Helper T cell (primary cell): ENCODE measurements around a stretch of chr6.

DNA sequence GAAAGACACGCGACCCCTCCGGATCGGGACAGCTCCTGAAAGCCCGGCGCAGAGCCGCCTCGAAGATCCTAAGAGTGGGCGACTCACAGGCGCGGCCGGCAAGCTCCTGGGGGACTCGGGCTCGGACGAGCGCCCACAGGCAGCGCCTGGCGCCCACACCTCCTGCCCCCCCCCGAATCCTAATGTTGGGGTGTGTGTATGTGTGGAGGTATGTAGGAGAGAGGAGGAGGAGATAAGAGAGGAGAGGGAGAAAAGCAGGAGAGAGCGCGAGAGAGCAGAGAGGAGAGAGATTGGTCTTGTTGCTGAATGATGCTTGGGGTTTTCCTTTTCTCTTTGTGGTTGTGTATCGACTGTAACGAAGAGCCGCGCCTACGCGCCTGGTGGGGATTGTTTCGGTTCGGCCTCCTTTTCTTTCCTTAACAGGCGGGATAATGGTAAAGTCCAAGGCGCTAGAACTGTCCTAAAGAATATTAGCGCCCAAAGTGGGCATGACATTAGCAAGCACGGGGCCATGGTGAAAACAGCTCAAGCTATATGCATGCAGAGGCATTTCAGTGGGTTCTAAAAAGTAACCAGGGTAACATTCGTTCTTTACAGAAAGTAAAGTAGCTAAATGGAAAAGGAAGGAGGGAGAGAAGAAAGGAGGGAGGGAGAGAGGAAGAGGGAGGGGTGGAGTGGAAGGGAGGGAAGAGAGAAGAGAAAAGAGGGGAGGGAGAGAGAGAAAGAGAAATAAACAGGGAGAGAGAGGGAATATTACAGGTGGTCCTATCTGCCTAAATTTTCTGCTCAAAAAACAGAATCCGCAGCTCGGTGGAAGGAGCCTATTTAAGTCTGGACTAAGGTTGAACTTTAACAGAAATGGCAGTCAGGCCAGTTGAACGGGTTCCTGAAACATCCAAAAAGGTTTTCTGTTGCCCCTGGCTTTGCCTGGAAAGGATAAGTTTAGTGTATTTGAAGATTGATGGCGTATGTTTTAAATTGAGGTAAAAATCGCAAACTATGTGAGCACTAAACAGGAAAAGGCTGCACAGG lies 1.9 kb downstream of the TFAP2B start:
- PRO-cap, 2 experiments = no peak in any of the 2 experiments

DNA sequence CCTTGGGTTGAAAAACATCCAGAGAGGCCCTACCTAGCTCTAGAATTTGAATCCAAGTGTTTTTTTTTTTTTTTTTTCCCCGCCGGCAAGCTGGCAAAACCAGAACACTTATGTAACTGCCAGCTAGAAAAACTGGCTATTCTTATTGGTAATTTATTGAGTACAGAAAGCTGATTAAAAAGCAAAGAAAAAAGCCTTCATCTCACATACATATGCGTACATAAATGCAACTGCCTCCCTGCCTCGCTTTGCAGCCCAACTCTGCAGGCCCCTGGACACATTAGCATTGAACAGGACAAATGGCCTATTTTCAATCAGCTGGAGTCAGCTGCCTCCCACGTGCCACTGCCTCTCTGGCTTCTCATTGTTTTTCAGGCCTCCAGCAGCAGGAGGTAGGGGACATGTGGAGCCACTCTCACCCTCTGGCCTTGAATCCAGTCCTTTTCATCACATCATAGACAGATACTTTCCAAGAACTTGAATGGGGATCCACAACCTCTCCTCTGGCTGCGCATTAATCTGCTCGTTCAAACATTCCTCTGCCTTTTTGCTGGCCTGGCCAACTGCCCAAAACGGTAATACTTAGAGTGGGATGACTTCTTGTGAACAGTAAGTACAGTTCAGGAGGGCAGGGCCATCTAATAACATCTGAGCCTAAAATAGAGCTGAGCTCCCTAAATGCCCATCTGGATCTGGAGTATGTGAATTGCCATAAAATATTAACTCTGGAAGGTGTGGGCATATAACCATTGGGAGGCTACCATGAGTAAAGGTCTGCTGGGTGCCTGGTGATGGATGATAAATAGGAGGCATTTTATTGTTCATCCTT lies 592.4 kb downstream of the PKHD1 start:
- PRO-cap, 2 experiments = no peak in any of the 2 experiments

DNA sequence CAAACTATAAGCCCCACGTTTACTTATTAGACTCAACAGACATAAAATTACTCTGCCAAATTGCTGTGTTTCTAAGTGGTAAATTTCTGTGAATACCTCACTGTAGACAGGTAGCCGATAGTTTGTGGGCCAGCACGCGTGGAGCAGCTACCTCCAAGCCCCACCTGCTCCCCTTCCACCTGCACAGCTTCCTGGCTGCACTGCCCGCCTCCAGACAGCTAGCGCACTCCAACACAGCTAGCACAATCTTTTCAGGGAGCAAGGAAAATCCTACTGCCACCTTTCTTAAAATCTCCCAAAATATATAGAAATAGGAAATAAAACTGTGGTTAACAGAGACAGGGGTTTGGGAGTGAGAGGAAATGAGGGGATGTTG lies 349.4 kb downstream of the PKHD1 start:
- PRO-cap, 2 experiments = no peak in any of the 2 experiments

DNA sequence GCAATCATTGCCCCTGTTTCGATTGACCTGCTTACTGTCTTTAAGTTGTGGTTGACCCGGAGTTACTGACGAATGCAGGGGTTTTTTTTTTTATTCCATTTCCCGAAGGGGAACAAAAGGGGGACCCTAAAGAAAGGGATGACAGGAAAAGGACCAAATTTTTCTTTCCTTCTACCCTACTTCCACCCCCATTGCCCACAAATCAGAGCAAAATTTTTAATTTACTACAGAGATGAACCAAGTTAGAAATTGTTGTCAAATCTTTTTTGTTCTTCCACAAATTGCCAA lies 174 bp upstream of the IL17F start:
- PRO-cap, 2 experiments = no peak in any of the 2 experiments

- PRO-cap, 2 experiments = no peak in any of the 2 experiments
These were observed 755 bp downstream of the EFHC1 start for GRCh38 chr6:52420695-52421499.

DNA sequence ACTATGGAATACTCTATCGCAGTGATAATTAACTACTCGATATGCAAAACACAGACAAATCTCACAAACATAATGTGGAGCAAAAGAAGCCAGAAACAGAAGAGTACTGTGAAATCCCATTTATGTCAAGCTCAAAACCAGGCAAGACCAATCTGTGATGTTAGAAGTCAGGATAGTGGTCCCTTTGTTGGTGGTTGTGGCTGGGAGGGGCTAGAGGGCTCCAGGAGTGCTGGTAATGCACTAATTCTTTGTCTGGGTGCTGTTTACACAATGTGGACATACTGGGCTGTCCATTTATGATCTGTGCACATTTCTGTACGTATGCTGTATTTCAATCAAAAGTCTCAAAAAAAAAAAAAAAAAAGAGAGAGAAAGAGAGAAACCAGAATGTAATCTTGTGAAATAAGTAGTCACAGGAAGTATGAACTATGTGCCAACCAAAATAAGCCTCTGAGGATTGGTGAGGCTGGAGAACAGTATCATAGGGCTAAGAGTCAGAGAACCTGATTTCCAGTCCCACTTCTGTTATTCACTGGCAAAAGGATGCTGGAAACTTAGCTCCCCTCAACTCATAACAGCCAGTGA lies 19.5 kb upstream of the TRAM2 start:
- PRO-cap, 2 experiments = no peak in any of the 2 experiments

GRCh38 chr6:52663013-52663415 lies 7.9 kb upstream of the TMEM14A start:
- PRO-cap, 2 experiments = no peak in any of the 2 experiments

DNA sequence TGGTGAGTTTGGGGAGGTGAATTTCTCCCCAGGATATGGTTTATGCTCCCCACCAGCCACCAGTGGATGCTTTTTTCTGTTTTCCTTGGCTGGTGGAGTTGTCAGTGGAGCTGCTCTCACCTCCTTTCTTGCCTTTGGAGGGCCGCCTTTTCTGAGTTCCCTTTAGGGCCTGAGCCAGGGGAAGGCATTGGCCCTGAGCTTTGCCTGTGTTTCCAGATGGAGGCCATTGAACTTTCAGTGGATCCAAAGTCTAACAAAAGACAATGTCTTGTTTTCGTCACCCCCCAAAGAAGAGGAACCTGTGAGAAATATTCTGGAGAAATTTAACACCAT lies 4.4 kb upstream of the TMEM14A start:
- PRO-cap, 2 experiments = no peak in any of the 2 experiments

GRCh38 chr6:52672426-52672734 lies 1.5 kb downstream of the TMEM14A start:
- PRO-cap, 2 experiments = no peak in any of the 2 experiments

DNA sequence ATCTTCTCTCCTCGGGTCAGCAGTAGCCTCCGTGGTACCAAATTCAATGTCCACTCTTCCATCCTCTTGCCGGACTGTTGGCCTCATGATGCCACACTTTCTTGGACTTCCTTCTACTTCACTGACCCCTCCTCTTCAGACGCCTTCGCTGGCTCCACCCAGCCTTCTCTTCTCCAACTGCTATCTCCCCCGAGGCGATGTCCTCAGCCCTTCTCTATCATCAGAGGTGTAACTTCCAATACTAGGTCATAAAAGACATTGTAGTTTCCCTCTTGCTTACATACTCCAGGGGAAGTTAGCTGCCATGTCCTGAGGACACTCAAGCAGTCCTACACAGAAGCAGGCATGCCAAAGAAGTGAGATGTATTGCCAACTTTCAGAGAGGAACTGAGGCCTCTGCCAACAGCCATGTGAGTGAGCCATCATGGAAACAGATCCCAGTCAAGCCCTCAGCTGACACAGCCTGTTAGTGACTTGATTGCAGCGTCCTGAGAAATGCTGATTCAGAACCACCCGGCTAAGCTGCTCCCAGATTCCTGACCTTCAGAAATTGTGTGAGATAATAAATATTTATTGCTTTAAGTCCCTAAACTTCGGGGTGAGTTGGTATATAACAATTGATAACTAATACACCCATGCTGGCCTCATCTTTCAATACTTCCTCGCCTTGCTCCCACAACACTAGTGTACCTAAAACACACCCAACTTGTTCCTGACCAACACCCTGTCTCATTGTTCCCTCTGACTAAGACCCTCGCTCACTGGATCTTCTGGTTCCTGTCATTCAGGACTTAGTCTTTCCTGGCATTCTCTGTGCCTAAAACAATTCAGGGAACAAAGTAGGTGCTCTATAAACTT lies 38.2 kb downstream of the GSTA2 start:
- PRO-cap, 2 experiments = no peak in any of the 2 experiments

DNA sequence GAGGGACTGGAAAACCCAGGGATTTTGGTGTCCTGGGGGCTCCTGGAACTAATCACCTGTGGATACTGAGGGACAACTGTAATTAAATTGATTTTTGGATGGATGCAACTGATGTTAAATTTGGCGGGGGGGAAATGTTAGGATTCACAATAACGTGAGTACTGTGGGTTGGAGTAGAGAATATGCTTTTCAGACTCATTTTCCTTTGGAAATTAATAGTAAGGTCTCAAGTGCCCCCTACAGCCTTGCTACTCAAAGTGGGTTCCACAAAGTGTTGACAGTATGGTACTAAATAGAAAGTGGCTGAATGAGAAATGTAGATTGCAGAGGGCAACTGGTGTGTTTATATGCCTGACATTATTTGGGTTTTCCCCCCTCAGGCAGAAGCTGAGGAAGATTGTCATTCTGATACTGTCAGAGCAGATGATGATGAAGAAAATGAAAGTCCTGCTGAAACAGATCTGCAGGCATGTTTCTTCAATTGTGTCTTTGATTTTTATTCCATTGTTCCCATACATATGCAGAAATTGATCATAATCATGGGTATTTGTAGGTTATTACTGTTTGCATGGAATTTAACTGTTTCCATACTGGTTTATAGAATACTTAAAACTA lies 5.6 kb downstream of the FBXO9 start:
- PRO-cap, 2 experiments = no peak in any of the 2 experiments

- PRO-cap, 2 experiments = no peak in any of the 2 experiments
These were observed 70.5 kb upstream of the GCM1 start for GRCh38 chr6:53219066-53219604.

GRCh38 chr6:53236316-53237047 lies 87.8 kb upstream of the GCM1 start:
- PRO-cap, 2 experiments = no peak in any of the 2 experiments

- PRO-cap, 2 experiments = peak in 2 of 2 experiments; most common plus-strand start chr6:53301280 (in 2)
These were observed 47.9 kb downstream of the ELOVL5 start for GRCh38 chr6:53300457-53301663.

GRCh38 chr6:53341180-53341919 lies 7.4 kb downstream of the ELOVL5 start:
- PRO-cap, 2 experiments = no peak in any of the 2 experiments

- PRO-cap, 2 experiments = no peak in any of the 2 experiments
These were observed 6.8 kb downstream of the ELOVL5 start for GRCh38 chr6:53341920-53342329.

DNA sequence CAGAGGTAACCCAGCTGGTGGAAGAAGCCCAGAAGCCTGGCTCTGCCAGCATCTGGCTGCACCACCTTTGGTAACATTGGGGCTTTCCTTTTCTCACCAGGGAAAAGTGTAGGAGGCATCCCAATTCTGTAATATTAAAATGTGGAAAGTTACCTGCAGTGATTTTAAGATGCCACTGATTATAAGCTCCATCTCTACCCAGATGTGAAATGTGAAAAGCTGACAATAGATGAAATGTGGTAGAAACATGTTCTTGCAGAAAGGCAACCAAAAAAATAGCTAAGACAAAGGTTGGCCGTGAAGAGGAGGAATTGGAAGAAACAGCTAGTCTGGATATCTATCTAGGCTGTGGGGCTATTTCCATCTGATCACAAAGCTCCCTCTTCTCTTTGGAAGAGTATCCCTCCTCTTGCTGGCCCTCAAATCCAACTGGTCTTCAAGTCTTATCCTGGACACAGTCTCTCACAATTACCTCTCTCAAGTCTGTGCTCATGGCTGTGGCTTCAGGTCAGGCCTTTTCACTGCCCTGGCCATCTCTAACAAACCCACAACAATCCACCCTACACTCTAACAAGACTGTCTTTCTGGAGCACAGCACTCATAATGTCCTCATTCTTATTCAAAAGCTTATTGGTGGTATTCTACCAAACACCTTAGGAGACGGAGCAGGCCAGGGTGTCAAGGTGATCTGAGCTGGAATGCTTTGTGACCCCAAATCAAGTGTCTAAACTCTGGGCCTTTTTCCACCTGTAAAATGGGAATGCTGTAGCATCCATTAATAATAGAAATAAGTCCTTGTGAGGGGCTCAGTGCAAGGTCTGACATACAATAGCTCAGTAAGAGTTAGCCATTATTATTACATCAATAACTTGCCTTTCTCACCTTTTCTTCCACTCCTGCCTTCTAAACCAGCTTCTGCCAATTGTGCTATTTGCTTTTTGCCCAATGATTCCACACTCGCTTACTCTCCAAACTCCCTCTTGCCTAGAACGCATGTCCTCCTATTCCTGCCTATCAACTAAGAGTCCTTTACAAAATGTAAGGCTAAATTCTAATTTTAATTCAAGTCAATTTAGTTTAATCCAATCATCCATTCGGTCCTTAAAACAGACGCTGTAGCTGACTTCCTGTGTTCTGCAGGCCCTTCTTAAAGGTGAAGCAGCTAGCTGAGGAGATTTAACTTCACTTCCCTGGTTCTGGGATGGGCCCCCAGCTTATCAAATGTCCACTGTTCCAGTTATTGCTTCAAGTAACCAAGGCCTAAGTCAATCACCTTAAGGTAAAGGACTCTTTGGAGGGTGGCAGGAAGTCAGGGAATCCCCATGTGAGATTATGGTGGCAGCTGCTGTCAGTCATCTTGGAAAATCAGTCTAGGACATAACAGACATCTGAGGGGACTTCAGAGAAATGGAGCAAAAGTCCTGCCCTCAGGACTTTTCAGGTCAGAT lies 4.4 kb downstream of the ELOVL5 start:
- PRO-cap, 2 experiments = no peak in any of the 2 experiments

DNA sequence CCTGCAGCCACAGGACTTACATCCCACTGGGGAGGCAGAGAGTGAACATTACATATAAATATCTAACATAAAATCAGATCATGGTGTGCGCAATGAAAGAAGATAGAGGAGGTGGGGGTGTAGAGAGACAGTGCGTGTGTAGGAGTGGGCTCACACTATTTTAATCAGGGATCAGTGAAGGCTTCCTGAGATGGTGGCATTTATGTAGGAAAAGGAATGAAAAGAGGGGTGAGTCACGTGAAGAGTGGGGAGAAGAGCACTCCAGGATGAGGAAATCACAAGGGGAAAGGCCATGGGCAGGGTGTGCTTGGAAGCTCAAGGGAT lies 80.2 kb downstream of the GCLC start:
- PRO-cap, 2 experiments = no peak in any of the 2 experiments

DNA sequence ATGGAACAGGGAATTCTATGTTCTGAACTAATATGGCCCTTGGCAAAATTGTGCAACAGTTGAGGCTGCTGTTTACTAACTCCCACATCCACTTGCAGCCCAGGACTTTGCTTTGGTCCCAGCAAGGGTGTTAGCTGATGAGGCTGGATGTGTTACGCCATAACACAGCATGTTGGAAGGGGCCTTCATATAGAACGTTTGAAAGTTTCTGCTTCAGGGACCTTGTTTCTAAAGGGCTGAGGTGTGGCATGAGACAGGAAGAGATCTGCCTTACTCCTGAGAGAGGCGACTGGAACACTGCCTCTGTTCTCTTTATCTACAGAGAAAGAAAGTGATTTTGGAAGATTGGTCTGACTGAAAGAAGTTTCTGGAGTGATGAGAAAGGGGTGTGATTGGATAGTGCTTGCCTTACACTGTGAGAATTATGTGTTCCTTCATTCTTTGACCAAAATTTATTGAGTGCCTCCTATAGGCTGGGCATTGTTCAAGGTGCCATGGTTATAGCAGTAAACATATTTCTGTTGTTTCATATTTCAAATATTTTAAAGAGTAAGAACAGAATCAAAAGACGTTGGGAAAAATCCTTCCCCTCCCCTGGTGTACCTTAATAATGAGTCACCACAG lies 78.9 kb downstream of the GCLC start:
- PRO-cap, 2 experiments = no peak in any of the 2 experiments

DNA sequence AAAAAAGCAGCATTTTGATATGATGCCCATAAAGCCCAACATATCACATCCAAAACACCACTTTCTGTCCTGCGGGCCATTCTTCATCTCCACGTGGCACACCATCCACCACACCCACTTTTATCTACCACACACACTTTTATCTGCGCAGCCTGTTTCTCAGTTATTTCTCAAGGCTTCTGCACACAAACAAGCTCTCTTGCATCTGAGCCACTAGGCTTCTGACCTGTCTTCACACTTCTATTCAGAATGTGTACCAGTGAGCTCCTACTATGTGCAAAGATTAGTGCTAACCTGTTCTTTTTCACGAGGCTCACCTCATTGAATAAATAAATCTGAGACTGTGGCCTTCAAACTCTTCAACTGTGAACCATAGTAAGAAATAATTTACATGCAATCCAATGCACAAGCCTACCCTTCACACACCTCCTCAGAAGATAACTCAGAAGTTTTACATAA lies 5.2 kb downstream of the GCLC start:
- PRO-cap, 2 experiments = no peak in any of the 2 experiments